Keratinocyte (primary cell): ENCODE results near the genes FOXM1 and TSPAN9.

DNA sequence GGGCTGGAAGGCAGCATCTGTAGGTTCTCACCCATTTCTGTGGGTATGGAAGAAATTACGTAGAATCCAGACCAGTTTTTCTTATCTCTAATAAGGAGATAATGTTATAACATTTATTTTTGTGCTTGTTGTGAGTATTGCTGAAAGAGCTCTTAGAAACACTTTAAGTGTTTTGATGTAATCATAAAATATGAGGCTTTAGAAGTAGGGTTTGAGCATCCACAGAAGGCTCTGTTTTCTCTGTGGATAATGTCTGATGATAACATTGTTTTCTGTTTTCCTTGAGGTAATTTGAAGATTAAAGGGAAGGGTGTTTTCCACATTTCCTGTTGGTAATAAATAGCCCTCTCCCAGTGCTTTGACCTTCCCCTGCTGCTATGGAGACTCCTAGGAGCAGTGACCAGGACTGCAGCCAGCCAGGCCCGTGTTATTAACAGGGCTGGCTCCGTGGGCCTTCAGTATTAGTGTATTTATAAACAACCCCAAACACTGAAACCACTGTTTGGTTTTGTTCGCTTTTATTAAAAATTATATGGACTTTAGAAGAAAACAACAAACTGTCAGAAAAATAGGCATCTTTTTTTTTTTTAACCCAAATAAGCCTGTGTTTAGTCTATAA is 9.6 kb upstream of the DCP1B start:
CAGE:
- cytosol, long polyA minus RNA, result no peak
- cytosol, long polyA plus RNA, result no peak
- long polyA plus RNA, result no peak
- nucleus, long polyA minus RNA, result no peak
- nucleus, long polyA plus RNA, result no peak

GRCh38 chr12:2017739-2018106 is 13.5 kb upstream of the DCP1B start:
CAGE:
- cytosol, long polyA minus RNA, result no peak
- cytosol, long polyA plus RNA, result no peak
- long polyA plus RNA, result no peak
- nucleus, long polyA minus RNA, result no peak
- nucleus, long polyA plus RNA, result no peak

DNA sequence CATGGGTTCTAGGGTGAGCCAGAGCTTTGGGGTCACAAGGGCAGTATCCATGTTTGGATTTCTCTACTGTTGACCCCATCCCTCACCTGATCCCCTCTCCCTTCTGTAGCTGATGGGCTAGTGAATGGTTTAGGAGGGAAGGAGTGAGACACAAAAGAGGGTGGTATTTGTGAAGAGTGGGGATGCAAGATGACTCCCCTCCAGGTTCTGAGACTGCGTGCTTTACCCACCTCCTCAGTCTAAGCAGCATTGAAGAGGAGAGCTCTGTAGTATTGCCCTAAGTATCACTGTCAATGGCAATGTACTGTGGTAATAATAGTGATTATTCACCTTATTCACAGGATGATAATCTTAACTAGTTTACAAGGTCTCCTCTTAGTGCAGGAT is 2.3 kb downstream of the CACNA1C start:
CAGE:
- cytosol, long polyA minus RNA, result no peak
- cytosol, long polyA plus RNA, result no peak
- long polyA plus RNA, result no peak
- nucleus, long polyA minus RNA, result no peak
- nucleus, long polyA plus RNA, result no peak

DNA sequence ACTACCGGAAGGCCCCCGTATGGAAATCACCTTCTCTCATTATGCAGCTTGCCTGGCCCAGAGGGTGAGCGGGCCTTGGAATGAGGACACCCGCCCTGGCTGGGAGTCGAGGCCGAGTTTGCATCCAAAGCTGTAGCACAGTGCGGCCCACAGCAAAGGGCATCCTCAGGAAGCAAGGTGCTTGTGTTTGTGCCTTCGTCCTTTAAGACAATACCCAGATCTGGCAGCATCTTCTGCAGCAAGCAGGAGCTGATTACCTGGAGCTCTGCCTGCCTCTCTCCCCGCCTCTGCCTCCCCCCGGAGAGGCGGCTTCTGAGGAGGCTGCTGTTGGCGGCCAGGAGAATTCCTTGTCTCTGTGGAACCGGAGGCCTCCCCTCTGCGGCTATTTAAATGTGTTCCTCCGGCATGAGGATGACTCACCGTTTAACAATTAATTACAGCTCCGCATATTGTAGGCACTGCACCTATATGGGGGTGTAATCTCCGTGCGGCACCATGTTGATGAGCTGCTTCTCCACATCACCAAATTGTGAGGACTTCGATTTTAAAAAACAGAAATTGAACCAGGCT is 145.3 kb downstream of the CACNA1C start:
CAGE:
- cytosol, long polyA minus RNA, result no peak
- cytosol, long polyA plus RNA, result no peak
- long polyA plus RNA, result no peak
- nucleus, long polyA minus RNA, result no peak
- nucleus, long polyA plus RNA, result no peak

DNA sequence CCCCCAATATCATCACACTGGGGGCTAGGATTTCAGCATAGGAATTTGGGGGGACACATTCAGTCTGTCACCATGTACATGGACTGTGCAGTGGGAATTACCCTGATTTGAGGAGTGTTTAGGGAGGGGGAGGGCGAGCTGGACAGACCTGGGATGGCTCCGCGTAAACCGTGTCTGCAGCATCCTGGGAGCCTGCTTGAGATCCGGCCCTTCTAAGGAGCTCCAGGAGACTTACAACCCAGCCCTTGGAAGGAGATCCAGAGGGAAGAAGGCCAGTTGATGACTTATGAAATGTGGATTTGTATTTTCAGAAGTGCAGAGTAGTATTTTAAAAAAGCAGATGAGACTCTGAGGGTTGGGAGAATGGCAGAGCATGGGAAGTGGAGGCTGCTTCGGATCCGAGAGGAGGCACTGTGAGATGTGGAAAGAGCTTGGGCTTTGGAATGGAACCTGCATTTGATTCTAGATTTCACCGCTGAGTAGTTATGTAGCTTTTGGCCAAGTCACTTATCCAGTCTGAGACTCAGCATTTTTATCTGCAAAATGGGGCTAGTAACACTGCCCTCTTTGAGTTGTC is 153.3 kb downstream of the CACNA1C start:
CAGE:
- cytosol, long polyA minus RNA, result no peak
- cytosol, long polyA plus RNA, result no peak
- long polyA plus RNA, result no peak
- nucleus, long polyA minus RNA, result no peak
- nucleus, long polyA plus RNA, result no peak

GRCh38 chr12:2264682-2265576 is 212.1 kb downstream of the CACNA1C start:
CAGE:
- cytosol, long polyA minus RNA, result no peak
- cytosol, long polyA plus RNA, result no peak
- long polyA plus RNA, result no peak
- nucleus, long polyA minus RNA, result no peak
- nucleus, long polyA plus RNA, result no peak

DNA sequence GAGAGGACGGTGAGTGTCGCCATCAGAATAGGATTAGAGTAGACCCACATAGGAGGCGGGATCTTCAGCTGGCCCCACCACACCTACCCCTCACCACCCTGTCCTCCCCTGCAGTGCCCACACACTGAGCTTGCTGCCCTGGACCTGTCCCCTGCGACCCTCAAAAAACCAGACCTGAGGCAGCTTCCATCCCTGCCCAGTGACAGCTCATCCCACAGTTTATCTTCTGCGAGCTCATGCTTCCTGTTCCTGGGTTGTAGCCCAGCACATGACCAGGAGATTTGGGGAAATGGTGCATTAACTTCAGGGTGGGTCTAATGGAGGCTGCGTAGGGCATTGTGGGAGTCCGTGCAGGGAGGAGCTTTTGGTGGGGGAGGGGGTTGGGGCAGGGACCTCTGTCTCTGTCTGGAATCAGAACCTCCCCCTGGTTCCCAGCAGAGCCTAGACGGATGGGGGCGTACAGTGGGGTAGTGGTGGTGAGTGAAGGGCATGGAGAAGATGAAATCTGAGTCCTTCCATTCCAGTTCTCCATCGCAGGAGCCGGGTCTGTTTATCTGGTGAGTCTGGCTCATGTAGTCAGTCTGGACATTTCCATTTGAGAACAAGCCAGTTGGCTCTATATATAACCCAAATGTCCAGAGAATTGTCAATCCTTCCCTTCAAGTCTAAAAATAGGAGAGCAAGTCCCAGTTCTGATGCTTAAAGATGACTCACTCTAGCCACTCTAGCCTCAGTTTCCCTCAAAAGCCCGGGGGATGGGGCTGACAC is 270.9 kb downstream of the CACNA1C start:
CAGE:
- cytosol, long polyA minus RNA, result no peak
- cytosol, long polyA plus RNA, result no peak
- long polyA plus RNA, result no peak
- nucleus, long polyA minus RNA, result no peak
- nucleus, long polyA plus RNA, result no peak

DNA sequence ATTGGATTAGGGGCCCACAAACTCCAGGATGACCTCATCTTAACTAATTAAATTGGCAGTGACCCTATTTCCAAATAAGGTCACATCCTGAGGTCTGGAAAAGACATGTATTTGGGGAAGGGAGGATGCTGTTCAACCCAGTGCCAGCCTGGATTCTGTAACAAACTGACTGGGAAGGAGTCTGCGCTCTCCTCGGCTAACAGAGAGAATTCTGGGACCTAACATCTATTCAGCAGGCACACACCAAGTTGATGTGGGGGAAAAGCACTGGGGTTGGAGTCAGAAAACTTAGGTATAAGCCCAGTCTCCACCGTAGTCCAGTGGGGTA is 365.6 kb upstream of the FKBP4 start:
CAGE:
- cytosol, long polyA minus RNA, result no peak
- cytosol, long polyA plus RNA, result no peak
- long polyA plus RNA, result no peak
- nucleus, long polyA minus RNA, result no peak
- nucleus, long polyA plus RNA, result no peak

DNA sequence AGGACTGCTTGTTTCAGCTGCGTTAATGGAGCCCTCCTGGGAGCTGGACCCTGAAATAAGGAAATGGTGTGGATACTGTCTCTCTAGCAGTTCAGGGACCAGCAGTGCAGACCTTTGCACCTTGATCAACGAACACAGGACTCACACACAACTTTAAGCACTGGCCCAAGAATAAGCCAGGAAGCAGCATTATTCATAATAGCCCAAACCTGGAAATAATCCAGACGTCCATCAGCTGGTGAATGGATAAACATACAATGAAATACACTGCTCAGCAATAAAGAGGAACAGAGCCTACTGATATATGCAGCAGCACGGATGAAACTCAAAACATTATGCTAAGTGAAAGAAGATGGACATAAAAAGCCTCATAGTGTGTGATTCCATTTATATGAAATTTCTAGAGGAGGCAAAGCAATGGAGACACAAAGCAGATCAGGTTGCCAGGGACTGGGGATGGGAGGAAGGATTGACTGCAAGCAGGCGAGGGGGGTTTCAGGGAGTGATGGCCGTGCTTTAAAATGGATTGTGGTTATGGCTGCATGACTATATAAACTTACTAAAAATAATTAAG is 303.9 kb upstream of the FKBP4 start:
CAGE:
- cytosol, long polyA minus RNA, result no peak
- cytosol, long polyA plus RNA, result no peak
- long polyA plus RNA, result no peak
- nucleus, long polyA minus RNA, result no peak
- nucleus, long polyA plus RNA, result no peak

GRCh38 chr12:2492032-2492708 is 302.6 kb upstream of the FKBP4 start:
CAGE:
- cytosol, long polyA minus RNA, result no peak
- cytosol, long polyA plus RNA, result no peak
- long polyA plus RNA, result no peak
- nucleus, long polyA minus RNA, result no peak
- nucleus, long polyA plus RNA, result no peak

DNA sequence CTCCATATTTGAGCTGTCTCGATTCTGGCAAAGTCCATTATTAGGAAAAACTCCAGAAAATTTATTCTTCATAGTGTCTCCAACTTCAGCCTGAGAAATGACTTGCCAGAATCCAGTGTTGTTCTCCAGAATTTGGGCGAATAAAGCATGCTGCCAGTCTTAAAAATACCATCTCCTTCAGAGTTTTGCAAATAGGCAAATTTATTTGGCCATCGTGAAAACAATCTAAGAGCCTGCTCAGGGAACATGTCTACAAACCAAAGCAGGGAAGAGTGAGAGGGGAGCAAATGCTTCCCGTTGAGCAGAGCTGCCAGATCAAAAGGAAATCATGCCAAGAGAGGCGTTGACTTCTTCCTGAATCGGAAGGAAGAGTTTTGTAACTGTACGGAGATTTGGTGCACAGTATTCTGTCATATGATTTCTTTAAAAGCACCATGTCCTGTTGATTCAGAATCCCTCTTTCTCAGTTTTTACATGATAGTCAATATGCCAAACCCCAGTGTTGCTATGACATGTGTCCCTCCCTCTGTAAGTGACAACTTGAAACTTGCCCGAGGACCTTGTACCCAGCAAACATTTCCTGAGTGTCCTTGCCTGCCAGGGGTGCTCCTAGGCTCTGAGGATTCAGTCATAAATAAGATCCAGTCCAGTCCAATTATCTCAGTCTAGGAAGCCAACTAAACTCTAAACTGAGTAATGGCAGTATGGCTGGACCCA is 300.3 kb upstream of the FKBP4 start:
CAGE:
- cytosol, long polyA minus RNA, result no peak
- cytosol, long polyA plus RNA, result no peak
- long polyA plus RNA, result no peak
- nucleus, long polyA minus RNA, result no peak
- nucleus, long polyA plus RNA, result no peak

DNA sequence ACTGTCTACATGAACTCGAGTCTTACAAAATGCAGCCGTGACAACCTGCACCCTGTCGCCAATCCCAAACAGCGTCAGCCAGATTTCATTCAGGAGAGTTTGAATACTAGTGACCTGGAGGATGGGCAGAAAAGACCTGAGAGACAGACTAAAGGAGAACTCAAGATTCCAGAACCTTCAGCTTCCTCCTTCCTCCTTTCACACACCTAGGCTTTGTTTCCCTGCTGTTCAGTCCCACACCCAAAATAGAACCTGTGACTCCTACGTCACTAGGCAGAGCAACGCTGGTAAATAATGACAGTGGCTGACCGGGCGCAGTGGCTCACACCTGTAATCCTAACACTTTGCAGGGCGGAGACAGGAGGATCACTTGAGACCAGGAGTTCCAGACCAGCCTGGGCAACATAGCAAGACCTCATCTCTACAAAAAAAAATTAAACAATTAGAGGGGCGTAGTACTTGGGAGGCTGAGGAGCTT is 166.4 kb upstream of the FKBP4 start:
CAGE:
- cytosol, long polyA minus RNA, result no peak
- cytosol, long polyA plus RNA, result no peak
- long polyA plus RNA, result no peak
- nucleus, long polyA minus RNA, result no peak
- nucleus, long polyA plus RNA, result no peak

CAGE:
- cytosol, long polyA minus RNA, result no peak
- cytosol, long polyA plus RNA, result no peak
- long polyA plus RNA, result no peak
- nucleus, long polyA minus RNA, result no peak
- nucleus, long polyA plus RNA, result no peak
Measured at GRCh38 chr12:2793723-2794401, 908 bp upstream of the FKBP4 start.

CAGE:
- cytosol, long polyA minus RNA, result start-site peak on the minus strand at chr12:2877134-2877151, 29 reads
- cytosol, long polyA plus RNA, result no peak
- long polyA plus RNA, result start-site peak on the minus strand at chr12:2877139-2877151, 32 and 5 reads in 2 replicates; start-site peak on the plus strand at chr12:2877199-2877254, 83 and 75 reads in 2 replicates
- nucleus, long polyA minus RNA, result start-site peak on the plus strand at chr12:2877199-2877245, 29 reads
- nucleus, long polyA plus RNA, result start-site peak on the plus strand at chr12:2877206-2877257, 72 and 44 reads in 2 replicates
Measured at GRCh38 chr12:2876312-2877522, at the start of gene FOXM1. TSS of gene FOXM1 (minus strand) at chr12:2877174.

CAGE:
- cytosol, long polyA minus RNA, result no peak
- cytosol, long polyA plus RNA, result no peak
- long polyA plus RNA, result no peak
- nucleus, long polyA minus RNA, result start-site peak on the plus strand at chr12:3077365-3077438, 13 reads
- nucleus, long polyA plus RNA, result start-site peak on the plus strand at chr12:3077364-3077425, 52 and 238 reads in 2 replicates
Measured at GRCh38 chr12:3076523-3077776, at the start of gene TSPAN9. TSS of gene TSPAN9 (plus strand) at chr12:3077379.

GRCh38 chr12:3100139-3100692 is 23.0 kb downstream of the TSPAN9 start:
CAGE:
- cytosol, long polyA minus RNA, result no peak
- cytosol, long polyA plus RNA, result no peak
- long polyA plus RNA, result no peak
- nucleus, long polyA minus RNA, result no peak
- nucleus, long polyA plus RNA, result no peak

DNA sequence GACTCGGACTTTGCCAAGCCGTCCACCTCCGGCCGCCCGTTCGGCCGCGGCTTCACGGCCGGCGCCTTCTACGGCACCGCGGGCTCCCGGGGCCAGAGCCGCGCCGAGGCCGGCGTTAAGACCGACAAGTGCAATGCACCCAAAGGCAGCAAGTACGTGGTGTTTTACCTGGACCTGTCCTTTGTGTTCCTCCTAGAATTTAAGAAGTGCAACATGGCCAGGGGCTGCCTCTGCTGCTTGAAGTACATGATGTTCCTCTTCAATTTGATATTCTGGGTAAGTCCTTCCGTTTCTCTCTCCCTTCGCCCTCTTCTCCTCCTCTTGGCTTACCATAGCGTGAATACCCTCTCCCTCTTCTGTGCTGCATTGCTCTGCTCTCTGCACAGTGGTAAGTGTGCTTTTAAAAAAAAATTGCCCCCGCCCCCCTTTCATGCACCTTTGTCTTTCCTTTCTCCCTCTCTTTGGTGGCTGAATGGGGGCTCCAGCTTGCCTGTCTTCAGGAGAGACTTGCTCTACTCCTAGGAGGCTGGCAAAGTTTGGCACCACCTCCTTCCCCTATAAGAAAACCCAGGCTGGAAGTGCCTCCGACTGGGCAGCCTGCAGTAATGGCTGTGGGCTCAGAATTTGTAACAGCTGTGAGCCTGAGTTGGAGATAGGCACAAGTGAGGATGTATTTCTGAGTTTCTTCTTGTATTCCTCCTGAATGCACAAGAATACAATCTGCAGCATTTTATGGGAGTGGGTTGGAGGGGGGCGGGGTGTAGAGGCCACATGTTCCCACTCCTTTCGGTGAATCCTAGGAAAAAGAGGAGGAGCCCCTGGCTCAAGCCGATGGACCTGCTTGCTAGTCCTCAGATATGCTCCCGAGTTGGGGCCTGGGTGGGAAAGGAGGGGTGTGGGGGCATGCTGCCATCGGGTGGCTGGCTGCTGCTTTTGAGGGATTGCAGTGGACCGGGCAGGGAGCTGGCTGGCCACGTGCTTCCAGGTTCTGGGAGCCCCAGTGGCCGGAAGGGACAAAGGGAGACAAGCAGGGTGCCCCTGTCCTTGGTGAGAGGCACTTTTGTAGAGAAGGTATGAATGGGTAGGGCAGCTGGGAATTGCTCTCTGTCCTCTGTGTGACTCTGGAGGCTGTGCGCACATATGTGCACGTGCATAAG is 124.2 kb downstream of the TSPAN9 start:
CAGE:
- cytosol, long polyA minus RNA, result no peak
- cytosol, long polyA plus RNA, result no peak
- long polyA plus RNA, result no peak
- nucleus, long polyA minus RNA, result no peak
- nucleus, long polyA plus RNA, result no peak

DNA sequence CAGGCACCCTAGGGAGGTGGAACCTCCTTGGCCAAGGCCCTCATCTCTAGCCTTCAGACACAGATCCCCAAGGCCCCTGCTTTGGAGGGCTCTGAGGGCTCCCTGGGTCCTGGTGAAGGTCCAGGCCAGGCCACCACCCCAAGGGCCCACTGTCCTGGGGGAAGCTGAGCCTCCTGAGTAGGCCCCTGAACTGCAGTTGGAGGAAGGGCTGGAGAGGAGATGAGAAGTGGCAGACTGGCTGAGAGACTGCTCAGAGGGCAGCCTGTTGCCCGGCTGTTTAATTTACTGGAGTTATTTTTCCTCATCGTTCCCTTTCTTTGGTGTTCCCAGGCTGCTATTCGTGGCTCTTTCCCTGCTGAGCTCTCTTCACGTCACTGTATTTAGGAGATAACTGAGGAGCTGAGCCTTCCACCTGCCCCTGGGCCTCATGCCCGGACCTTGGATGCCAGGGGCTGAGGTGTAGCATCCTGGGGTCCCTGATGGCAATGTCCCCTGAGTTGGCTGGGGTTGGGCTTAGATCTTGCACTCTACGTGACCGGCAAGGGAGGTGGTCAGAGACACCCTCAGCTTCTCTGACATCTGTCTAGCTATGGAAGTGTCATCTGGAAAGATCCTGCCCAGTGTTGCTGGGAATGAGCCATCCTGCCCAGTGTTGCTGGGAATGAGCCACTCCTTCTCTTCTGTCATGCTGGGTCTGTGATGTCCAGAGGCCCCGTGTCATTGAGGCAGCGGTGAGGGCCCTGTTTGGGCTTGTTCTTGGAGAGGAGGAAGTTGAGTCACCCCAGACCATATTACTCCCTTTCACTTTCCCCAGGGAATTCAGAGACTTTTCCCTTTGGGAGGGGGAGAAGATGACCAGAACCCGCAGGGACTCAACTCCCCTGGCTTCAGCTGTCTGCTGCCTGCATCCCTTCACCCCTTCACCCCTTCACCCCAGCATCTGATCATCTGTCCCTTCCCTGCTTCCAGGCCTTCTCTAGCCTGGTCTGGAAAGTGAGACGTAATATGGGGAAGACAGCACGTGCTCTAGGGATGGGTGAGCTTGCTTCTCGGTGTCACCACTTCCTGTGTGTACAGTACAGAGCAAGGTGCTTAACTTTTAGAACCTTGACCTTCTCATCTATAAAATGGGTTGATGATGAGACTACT is 140.0 kb downstream of the TSPAN9 start:
CAGE:
- cytosol, long polyA minus RNA, result no peak
- cytosol, long polyA plus RNA, result no peak
- long polyA plus RNA, result no peak
- nucleus, long polyA minus RNA, result no peak
- nucleus, long polyA plus RNA, result no peak

GRCh38 chr12:3225153-3226117 is 148.3 kb downstream of the TSPAN9 start:
CAGE:
- cytosol, long polyA minus RNA, result no peak
- cytosol, long polyA plus RNA, result no peak
- long polyA plus RNA, result no peak
- nucleus, long polyA minus RNA, result no peak
- nucleus, long polyA plus RNA, result no peak

CAGE:
- cytosol, long polyA minus RNA, result no peak
- cytosol, long polyA plus RNA, result no peak
- long polyA plus RNA, result no peak
- nucleus, long polyA minus RNA, result no peak
- nucleus, long polyA plus RNA, result no peak
Measured at GRCh38 chr12:3243378-3243860, 166.2 kb downstream of the TSPAN9 start.